Peripheral blood mononuclear cell (primary cell): ENCODE measurements around a stretch of chr3.

DNA sequence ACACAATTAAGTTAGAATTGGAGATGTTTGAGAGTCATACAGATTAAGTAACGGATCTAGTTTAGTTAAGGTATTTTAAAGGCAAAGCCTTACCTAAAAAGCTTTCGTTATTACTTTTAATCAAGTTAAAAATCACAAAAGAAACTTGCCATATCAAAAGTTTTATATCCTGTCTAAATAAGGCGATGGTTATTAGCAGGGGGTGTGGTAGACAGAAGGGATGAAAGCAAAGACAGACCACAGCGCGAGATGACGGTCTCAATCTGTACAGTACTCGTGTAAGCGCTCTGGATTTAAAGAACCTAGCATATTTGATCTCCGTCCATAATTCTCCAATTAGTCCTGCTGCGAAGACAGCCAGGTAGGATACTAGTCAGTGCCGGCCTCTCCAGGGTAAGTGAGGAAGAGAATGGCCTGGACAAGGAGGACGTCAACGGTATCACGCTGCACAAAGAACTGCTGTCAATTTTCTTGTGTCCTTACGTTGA lies 743 bp downstream of the SGO1 start:
- PRO-cap, 8 experiments: no peak in any of the 8 experiments

DNA sequence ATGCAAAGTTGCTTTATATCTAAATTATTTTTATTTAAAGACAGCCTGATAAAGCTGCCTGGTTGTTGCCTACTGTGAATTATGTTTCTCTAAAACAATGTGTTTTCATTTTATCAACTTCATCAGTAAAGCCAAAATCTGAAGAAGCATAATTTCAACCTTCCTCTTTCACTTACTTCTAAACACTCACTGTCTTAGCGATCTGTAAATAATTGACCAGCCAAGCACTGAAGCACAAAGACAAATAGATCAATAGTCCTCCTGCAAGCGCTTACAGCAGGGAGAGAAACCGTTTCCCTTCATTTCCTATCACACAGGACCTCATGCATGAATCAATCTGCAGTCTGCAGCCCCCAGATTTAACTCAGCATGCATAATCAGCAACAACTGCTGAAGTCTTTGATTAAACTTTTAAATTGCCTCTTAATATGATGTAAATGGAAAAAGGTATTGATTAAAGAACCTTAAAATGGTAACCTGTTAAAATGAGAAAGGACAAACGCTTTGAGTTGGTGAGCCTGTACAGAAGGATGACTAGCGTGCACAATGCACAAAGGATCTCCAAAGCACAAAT lies 370.1 kb upstream of the ZNF385D start:
- PRO-cap, 8 experiments: no peak in any of the 8 experiments

DNA sequence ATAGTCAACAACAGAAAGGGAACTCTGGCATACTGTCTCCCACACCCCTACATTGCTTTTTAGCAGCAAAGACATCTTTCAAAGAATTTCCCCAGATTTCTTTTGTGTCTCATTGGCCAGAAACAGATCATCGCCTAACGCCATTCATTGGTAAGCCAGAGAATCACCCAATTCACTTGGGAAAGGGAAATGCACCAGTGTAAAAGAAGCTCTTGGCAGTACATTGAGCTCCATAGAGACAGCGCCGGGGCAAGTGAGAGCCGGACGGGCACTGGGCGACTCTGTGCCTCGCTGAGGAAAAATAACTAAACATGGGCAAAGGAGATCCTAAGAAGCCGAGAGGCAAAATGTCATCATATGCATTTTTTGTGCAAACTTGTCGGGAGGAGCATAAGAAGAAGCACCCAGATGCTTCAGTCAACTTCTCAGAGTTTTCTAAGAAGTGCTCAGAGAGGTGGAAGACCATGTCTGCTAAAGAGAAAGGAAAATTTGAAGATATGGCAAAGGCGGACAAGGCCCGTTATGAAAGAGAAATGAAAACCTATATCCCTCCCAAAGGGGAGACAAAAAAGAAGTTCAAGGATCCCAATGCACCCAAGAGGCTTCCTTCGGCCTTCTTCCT lies 630.6 kb upstream of the ZNF385D start:
- PRO-cap, 8 experiments: peak in 6 of 8 experiments; most common plus-strand start position 233 of the sequence (in 6)

DNA sequence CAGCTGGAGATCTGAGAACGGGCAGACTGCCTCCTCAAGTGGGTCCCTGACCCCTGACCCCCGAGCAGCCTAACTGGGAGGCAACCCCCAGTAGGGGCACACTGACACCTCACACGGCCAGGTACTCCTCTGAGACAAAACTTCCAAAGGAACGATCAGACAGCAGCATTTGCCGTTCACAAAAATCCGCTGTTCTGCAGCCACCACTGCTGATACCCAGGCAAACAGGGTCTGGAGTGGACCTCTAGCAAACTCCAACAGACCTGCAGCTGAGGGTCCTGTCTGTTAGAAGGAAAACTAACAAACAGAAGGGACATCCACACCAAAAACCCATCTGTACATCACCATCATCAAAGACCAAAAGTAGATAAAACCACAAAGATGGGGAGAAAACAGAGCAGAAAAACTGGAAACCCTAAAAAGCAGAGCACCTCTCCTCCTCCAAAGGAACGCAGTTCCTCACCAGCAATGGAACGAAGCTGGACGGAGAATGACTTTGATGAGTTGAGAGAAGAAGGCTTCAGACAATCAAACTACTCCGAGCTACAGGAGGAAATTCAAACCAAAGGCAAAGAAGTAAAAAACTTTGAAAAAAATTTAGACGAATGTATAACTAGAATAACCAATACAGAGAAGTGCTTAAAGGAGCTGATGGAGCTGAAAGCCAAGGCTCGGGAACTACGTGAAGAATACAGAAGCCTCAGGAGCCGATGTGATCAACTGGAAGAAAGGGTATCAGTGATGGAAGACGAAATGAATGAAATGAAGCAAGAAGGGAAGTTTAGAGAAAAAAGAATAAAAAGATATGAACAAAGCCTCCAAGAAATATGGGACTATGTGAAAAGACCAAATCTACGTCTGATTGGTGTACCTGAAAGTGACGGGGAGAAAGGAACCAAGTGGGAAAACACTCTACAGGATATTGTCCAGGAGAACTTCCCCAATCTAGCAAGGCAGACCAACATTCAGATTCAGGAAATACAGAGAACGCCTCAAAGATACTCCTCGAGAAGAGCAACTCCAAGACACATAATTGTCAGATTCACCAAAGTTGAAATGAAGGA lies 147.1 kb downstream of the UBE2E2 start:
- PRO-cap, 8 experiments: no peak in any of the 8 experiments

DNA sequence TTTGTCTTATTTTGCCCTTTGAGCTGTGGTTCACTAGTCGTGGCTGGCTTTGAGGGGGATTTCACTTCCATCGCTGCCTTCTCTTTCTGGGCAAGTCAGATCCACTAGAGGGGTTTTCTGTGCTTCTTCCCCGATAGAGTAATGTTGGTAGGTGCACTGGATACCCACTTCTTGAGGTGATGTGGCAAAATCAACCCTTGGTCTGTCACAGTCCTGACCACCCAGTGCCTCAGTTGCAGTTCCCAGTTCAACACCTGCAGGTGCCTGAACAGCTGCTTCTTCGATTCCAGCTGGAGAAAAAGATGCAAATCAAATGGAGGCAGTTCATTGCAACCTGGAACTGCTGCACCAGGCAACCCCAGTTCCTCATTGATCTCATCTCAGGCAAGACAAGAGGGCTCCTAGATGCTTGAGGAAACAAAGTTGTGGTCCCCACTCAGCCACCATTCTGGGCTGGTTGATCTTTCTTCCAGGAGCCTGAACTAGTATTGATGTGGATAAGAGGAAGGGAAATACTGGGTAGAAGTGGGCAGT lies 186.6 kb downstream of the UBE2E2 start:
- PRO-cap, 8 experiments: no peak in any of the 8 experiments

DNA sequence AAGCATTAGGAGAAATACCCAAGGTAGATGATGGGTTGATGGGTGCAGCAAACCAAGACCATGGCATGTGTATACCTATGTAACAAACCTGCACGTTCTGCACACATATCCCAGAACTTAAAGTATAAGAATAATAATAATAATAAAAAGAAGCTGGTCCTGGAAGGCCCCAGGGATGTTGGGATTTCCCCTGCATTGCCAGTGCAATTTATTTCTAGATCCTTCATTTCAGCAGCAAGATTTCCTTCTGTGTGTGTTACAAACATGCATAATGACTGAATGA lies 186.9 kb upstream of the UBE2E1 start:
- PRO-cap, 8 experiments: no peak in any of the 8 experiments

DNA sequence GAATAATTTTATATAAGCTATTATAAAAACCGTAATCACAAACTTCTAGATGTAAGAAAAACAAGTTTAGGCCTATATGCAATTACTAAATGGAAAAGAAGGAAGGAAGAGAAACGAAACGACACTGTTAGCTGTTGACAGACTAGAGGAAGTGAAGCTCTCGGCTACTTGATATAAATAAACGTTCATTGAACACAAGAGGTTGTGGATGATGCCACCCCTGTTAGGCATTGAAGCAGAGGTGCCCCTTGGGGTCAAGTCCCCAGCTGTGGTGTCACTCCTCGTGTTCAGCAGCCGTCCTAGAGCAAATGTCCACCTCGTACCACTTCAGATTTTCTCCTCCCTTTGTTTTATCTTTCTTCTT lies 146.5 kb upstream of the UBE2E1 start:
- PRO-cap, 8 experiments: no peak in any of the 8 experiments

- PRO-cap, 8 experiments: no peak in any of the 8 experiments
These were observed 1.2 kb downstream of the NKIRAS1 start for GRCh38 chr3:23915317-23916182.

DNA sequence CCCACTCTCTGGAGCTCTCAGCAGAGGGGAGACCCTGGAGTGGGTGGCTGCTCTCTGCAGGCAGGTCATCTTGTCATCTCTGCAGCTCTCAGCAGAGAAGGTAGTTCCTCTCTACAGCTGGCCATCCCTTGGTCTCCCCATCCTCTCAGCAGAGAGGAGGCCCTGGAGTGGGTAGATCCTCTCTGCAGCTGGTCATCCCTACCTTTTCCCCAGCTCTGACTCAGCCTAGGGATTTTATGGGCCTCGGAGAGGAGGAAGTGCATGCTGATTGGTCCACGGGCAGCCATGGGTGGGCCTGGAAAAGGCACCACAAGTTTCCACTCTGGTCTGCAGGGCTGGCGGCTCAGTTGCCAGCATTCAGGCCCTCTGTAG lies 36.8 kb downstream of the NR1D2 start:
- PRO-cap, 8 experiments: no peak in any of the 8 experiments

DNA sequence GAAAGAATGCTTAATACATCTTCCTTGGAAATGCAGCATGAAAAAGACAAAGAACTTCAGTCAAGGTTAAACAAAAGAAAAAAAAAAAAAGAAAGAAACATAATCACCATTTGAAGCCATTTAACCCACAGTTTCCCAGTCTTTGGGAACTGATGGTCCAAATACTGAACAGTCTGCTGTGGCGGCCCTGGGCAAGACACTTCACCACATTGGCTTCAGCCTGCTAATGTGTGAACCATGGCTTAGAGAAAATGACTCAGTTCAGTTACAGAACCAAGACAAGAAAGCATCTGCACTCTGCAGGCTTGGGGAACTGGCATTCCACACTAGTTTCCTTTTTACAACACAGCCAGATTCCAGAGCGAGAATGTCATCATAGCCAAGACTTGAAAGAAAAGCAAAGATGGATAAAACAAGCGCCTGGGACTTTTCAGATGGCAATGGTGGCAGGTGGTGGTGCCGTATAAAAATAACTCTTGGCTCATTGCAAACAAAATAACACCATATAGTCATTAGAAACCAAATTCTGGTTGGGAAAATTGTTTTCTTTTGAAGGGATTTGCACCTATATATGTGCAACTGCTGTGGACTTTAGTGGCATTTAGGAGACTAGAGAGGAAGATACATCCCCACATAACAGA lies 273.8 kb downstream of the THRB start:
- PRO-cap, 8 experiments: no peak in any of the 8 experiments

- PRO-cap, 8 experiments: no peak in any of the 8 experiments
These were observed 118.9 kb downstream of the THRB start for GRCh38 chr3:24375719-24376206.

- PRO-cap, 8 experiments: no peak in any of the 8 experiments
These were observed 276.6 kb upstream of the RARB start for GRCh38 chr3:25151348-25152037.

DNA sequence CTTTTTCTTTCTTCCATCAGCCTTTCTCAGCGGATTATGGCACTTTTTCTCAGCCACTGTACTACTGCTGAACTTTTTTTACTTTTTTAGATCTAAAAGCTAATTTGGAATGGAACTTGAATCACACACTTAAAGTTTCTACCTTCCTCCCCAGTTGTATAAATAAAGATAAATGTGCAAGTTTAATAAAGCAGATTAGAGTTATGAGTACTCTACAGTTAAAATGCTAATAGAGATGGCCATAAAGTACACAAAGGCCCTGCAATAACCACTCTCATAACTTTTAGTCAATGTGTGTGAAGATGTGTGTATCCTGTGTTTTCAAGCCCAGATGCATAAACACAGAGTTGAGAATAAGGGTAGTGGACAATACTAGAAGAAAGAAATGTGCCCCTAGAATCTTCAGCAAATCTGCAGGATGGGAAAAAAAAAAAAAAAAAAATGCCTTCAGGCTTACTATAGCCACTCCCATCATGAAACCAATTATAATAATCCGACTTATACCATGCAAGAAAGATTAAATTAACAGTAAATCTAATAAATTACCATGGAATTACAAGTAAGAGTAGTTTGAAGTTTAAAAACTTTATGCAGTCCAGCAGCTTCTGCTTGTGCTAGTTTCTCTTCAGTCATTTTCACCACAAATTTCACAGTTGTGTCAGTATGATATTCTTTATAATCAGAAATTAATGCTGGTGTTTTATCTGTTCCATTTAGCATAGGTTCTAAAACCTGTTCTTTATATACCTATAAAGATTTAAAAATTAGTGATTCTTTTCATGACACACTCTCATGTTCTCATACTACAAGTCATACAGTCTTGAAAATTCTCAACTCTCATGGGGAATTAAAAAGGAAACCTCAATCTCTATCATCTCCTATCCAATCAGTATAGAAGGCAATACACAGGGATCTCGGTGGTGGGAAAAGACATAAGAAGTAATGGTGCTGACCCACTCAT lies 45.1 kb downstream of the TOP2B start:
- PRO-cap, 8 experiments: no peak in any of the 8 experiments

DNA sequence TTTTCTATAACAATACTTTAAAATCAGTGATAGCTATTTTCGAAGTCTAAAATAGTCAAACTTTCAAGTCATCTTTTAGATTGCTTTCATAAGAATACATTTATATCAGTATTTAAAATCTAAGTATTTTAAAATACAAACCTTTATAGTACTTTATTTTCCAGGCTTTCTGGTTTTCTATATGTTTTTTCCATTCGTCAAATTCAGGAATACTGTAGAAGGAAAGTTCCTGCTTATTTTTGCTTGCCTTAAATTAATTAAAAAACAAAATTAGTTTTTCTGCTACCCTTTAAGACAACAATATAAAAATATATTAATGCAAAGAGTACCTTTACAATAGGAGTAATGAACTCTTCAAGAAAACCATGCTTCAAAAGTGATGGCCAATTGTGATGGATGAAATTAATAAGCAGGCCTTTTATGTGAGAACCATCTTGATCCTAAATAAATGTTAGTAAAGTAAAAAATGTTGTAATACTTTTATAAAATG lies 36.0 kb downstream of the TOP2B start:
- PRO-cap, 8 experiments: no peak in any of the 8 experiments

- PRO-cap, 8 experiments: peak in 1 of 8 experiments; most common minus-strand start chr3:25663173 (in 1)
These were observed 1.8 kb downstream of the TOP2B start for GRCh38 chr3:25662822-25663365.

DNA sequence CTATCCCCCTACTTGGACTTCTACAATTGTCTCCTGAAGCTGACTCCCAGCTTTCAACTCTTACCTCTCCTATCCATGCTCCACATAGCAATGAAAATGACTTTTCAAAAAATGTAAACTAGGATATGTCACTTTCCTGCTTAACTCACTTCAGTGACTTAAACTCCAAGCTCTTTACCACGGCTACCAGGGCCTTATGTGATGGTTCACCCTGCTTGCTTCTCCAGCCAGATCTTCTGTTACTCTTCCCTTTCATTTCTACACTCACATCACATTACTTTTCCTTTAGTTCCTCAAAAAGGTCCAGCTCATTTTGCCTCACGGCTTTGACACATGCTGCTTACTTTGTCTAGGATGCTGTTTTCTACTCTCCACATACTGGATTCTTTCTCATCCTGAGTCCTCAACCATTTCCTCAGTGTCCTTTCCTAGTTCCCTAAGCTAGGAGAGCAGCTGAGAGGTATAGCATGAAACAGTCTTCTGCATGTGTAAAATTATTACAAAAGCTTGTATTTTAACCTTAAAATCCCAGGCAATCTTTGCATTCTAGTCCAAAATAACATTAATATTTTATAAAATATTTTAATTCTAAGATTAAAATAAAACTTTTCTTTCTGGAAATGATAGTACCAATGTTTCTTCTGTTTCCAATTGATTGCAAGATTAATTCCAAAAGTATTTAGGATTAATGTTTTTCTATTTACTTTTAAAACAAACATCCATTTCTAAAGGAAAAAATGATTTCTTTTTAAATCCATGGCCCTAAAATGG lies 53.5 kb downstream of the NGLY1 start:
- PRO-cap, 8 experiments: peak in 1 of 8 experiments; most common minus-strand start position 234 of the sequence (in 1)

DNA sequence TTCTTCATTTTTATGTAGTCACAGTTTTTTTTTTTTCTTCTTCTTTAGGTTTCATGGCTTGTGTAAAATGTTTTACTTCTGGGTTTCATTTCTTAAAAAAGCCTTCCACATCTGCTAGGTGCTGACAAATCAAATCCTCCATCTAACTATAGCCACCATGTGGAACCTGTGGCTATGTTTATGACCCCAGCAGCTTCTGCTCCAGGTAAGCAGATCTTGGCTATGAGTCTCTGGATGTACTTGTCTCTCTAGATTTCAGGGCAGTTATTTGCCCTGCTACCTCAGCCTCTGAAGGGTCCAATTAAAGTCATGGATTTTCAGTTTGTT lies 44.5 kb downstream of the OXSM start:
- PRO-cap, 8 experiments: no peak in any of the 8 experiments

GRCh38 chr3:26099746-26100334 lies 309.9 kb downstream of the OXSM start:
- PRO-cap, 8 experiments: no peak in any of the 8 experiments

DNA sequence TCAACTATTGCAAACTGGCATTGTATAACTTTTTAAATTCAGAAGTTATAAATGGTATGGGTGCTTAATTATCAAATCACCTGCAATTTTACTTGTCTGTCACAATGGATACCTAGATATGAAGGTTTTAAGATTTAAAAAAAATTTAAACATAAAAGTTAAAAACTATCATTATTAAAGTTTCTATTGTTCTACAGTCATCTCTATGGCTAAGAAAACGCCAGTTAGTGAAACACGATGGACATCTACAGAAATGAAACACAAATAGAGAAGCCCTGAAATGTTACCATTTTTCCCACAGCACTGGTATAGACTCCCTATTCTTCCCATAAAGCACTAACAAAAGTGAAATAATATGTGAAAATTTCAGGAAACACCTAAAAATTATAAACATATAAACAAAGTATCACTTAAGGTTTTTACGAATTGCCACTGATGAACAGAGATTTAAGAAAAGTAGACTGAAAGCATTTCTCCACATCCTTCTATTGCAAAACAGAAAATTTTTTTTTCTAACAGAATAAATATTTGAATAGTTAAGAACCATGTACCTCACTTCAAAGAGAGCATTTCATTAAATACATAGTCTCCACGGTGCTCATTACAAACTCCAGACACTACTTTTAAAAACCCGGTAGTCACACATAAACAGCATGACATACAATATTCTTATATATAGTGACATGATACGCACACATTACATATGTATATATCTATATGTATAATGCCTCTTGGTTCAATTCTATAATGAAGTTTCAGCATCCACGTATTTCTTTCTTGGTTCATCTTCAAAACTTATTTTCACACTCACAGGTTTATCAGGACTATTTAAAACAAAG lies 7.1 kb upstream of the NEK10 start:
- PRO-cap, 8 experiments: no peak in any of the 8 experiments

- PRO-cap, 8 experiments: no peak in any of the 8 experiments
These were observed 38.8 kb upstream of the NEK10 start for GRCh38 chr3:27407624-27408818.